Mesenchymal stem cell of the bone marrow (primary cell): Measurements from ENCODE around the genes POM121L12 and VOPP1.

DNA sequence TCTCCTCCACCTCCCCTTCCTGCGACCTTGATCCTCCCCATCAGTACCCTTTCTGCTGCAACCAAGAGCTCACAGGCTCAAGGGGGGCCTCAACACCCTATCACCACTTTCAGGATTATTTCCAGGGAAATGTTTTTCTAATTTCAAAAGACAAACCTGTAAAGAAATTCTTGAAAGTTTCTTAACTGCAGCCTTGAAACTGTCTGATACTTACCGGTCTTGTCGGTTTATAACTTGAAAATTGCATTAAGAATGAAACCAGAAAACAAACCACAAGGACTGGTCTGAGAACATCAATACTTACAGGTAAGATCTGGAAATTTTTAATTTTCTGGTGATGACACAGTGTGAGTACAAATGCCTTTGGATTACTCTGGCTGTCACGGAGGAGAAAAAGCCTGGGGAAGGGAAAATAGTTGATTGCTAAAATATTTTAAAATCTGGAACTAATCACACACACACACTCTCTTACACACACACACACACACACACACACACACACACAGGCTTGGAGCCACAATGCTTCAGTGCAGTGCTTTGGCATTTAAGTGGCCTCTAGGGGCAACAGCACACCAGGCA lies 30.0 kb upstream of the DDC start:
- CAGE, long polyA plus RNA, result no peak

DNA sequence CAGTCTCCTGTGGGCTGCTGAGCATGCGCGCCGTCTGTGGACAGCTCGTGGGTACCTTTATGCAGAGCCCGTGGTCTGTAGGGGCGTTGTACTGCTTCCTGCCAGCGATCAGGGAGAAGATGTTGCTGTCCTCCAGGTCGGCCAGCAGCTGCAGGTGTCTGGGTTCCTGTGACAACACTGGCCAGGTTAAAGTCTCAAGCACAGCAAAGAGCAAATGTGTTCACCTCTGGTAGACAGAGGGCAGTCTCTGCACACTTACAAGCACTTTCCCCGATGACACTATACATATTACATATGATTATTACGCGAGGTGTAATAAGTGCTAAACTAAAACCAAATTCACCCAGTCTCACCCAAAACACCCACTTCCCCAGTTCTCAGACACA lies 49.5 kb upstream of the DDC start:
- CAGE, long polyA plus RNA, result no peak

- CAGE, long polyA plus RNA, result no peak
These were observed 49.2 kb downstream of the GRB10 start for GRCh38 chr7:50733419-50733994.

DNA sequence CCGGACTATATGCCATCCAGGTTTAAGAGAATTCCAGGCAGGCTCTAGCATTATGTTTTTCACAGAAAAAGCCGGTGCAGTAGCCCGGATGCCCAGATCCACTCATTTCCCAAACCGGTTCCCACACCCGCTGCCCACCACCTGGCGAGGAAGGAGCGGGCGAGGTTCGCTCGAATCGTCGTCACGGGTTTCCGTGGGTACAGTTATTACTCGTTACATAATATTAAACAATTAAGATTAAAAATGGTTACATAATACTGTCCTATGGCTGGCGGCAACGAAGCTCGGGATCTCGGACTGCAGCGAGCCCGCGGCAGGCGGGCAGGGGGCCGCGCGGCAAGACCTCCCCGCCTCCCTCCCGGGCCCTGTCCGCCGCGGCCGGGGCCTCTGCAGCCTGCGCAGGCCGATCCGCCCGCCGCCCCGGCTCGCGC lies 740 bp downstream of the GRB10 start:
- CAGE, long polyA plus RNA, result no peak

DNA sequence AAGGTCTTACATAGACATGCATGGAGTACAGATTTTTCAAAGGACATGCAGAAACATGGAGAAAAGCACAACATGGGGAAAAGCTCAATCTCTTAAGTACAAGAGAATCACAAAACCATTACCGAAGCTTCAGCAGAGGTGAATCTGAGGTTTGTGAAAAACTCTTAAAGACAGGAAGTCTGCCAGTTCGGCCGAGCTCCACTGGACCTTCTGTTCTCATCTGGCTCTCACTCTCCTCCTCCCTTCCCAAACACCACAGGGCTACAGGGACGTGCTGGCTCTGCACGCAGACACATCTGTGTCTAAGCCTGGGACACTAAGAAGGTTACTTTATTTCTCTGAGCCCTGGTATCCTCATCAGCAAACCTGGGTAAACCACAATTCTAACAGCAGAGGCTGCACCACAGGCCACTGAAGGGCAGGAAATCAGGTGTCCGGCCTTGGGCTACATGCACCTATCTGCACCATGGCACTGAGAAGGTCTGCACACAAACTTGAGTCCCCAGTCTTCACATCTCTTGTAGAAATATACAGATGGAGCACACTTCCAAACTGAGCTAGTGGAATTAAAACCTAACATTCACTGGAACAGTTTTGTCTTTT lies 133.8 kb downstream of the COBL start:
- CAGE, long polyA plus RNA, result no peak

DNA sequence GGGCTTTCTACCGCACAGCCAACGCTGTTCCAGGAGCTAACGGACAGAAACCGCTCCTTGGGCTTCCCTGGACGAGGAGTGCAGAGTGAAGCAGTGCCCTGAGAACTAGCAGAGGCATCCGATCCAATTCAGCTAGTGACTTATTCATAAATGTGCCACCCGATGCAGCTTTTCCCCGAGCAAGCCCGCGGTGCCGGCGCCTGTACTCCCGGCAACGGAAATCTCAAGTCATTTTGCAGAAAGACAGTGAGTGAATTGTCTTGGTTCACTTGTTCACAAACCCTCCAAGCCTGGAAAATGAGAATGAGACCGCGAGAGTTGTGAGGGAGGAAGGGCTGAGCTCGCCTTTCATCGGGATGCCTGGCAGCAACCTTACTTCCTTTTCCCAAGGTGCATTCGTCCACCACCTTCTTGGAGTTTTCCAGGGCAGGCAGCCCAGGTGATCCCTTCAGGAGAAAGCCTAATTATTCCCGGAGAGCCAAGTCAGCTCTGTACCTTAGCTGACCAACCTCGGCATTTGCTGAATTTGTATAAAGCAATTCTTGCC lies 87.4 kb downstream of the COBL start:
- CAGE, long polyA plus RNA, result no peak

DNA sequence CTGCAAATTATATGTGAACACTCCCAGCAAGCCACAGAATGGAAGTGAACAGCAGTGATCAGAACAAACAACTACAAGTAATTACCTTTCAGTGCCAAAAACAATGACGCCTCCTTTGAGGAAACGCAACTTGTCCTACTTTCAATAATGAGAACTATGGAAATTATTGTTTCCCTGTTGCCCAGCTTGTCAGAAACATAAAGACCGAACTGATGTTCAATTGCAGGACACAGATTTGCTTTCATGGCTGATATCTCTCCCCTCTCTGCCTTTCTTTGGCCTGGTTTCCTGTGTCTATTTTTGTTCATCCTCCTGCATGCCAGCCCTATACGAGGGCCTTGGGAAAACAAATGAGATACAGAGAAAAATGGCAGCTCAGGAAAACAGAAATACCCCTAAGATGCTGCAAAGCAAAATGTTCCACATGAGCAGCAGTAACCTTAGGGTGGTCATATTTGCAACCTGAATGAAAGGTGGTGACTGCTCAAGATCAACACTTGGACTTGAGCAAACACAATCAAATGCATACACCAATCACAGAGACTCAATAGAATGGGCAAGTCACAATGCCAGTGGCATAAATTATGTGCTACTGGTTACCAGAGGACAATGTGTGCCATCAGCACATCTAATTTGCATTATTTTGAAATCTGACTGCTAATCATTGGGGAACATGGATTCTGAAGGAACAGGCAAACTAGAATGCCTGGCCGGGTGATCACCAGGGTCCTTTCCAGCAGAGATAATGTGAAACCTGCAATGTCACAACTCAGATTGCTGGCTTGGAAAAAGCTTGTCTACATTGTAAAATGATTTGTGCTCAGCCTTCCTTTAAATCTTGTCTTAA lies 26.7 kb downstream of the COBL start:
- CAGE, long polyA plus RNA, result no peak

GRCh38 chr7:53035281-53035768 lies at the start of gene POM121L12:
Gene POM121L12 (plus strand): TSS chr7:53035633.
- CAGE, long polyA plus RNA, result no peak

DNA sequence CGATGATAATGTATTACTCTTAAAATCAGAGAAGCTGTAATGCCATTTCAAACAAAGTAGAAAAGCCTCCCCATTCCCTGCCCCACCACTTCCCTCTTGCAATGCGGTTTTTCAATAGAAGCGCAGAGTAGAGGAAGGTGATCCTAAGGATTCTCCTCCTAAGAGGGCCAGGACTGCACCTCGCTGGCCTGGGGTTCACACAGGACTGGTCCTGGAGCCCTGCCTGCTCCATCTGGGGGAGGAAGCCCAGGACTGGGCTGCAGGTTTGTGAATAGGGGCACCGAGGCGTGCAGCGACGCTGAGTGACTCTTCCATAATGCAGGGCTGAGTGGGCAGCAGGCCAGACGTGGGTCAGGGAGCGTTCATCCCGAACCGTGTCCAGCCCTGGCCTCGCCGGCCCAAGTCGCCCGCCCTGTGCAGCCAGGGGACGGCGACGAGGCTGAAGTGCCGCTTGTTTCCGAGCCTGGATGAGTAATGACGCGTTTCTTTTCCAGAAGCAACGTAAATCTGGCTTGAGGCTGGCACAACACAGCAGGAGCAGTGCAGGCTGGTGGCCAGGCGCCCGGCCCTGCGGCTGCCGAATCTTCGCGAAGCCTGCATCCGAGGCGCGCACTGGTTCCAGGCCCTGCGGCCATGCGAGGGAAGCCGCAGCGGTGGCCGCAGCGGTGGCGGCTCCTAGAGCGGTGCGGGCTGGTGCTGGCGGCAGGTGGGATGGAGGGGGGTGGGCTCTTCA lies 73.9 kb upstream of the SEC61G start:
- CAGE, long polyA plus RNA, result no peak

DNA sequence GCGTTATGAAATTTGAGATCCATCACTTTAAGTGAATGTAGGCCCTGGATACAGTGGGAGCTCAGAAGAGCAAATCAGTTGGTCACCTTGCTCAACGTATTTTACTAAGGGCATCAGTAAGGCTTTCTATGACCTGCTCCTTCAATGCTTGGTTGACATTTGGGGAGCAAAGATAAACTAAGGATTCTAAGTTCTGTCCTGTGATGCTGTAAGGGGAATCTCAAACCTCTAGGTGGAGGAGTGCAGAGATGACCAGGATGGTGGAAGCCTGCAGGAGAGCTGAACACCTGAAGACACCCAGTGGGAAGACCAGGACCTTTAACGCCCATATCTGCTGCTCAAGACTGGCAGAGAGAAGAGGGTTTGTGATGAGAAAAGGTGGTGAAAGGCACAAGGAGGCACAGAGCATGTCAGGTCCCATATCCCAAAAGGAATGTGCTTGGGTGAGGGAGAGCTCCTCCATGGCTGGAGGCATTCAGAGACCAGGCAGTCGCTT lies 20.4 kb downstream of the EGFR start:
- CAGE, long polyA plus RNA, result no peak

DNA sequence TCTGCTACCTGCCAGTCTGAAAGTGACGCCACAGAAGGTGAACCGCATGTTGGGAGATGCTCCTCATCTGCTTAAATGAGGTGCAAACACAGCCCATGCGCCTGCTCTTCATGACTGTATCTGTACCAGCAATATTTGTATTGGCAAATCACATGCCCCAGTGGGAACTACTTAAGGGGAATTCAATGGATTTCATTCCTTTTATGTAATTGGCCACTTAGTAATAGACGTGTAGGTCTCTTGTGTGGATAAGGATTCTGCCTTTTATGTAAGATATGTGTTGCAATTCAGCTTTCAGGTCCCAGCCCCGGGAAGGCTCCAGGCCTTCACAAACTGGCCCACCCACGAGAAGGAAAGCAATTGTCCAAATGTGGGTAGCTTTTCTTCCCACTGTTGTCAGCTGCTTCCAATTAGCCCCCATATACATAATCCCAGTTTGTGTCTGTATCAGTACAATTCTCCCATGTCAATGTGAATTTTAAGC lies 42.2 kb downstream of the EGFR start:
- CAGE, long polyA plus RNA, result no peak

- CAGE, long polyA plus RNA, result no peak
These were observed 46.9 kb downstream of the EGFR start for GRCh38 chr7:55065449-55066325.

DNA sequence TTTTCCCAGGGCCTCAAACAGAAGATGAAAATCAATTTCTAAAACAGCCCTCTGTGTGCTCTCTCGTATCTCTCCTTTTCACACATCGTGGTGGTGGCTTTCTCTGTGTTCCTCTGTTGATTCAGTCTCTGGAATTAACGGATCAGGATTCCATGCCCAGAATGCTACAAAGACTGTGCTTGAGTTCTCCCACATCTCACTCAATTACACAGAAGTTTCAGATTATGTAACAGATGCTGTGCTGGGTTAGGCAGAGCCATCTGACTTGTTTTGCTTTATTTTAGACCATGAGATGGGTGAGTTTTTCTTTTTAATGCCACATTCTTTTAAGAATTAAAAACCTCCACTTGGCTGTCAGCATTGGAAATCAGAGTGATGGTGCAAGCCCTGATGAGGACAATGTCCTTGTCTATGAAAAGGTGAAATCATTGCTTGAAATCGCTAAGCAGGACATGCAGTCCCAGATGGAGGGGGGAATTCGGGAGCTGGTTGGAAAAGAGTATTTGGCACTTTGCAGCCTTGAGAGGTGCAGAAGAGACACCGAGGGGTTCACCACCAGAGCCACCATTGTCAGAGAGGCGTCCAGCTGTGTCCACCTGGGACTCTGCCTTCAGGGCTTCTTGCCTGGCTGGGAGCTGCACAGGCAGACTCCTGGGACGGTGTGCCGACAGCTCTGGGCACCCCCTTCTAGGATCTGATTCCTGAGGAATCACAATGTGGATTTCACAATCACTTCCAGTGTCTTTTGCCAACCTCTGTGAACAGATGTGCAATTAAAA lies 80.4 kb downstream of the EGFR start:
- CAGE, long polyA plus RNA, result no peak

DNA sequence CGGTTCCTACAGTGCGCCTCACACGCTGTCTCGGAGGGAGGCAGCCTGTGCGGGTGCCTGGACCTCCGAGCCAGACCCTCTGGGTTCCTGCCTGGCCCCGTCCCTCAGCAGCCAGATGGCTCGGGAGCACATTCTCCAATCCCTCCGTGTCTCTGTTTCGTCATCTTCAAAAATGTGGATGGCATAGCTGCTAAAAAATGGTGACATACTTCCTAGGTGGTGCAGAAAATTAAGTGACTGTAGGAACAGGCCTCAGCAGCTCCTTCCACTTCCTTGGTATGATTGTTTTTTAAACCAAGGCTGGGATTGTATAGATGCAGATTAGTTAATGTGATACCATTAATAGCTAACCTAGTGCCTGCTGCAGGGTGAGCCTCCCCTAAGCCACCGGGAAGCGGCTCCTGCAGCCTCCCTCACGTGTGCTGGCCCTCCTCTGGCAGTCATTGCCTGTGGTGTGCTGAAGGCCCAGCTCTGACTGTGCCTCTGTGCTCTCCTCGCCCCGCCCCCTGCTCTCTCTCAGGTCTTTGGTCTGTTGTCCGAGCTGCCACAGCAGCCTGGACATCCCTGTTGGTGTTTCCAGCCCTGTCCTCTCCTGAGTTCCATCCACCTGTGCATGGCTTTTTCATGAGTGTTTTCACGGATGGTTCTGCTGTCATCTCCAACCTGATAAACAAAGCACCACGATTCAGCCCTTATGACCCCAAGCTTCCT lies 126.0 kb downstream of the EGFR start:
- CAGE, long polyA plus RNA, result no peak

GRCh38 chr7:55152317-55152768 lies 133.5 kb downstream of the EGFR start:
- CAGE, long polyA plus RNA, result no peak

DNA sequence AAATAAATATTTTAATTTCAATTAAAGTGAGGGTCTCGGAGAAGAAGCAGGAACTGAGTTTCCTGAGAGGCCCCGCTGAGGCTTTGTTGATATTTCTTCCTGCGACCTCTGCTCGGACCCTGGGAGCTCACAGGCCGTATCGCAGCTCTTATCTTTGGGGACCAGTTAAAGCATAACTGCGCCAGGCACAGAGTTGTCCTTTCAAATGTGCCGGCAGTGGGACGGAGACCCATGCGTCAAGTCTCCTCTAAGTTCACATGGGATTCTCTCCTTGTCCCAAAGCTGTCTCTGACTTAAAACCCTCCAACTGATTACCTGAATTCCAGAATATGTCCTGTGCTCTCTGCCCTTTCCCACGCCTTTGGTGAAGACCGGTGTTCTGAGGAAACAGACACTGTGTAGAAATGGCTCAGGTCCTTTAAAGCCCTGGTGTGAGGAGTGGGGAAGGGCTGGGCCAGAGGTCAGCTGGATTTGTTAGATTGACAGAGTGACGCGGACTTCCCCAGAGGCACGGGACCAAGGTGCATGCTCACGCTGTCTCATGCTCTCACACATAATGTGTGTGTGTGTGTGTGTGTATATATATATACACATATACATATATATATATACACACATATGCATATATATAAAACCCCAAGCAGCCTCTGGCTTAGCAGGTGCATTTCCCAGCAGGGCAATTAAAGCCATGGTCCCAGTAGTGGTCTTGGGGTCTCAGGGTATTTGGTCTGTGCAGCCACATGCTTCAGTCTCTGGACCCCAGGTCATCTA lies 169.9 kb downstream of the EGFR start:
- CAGE, long polyA plus RNA, result no peak

DNA sequence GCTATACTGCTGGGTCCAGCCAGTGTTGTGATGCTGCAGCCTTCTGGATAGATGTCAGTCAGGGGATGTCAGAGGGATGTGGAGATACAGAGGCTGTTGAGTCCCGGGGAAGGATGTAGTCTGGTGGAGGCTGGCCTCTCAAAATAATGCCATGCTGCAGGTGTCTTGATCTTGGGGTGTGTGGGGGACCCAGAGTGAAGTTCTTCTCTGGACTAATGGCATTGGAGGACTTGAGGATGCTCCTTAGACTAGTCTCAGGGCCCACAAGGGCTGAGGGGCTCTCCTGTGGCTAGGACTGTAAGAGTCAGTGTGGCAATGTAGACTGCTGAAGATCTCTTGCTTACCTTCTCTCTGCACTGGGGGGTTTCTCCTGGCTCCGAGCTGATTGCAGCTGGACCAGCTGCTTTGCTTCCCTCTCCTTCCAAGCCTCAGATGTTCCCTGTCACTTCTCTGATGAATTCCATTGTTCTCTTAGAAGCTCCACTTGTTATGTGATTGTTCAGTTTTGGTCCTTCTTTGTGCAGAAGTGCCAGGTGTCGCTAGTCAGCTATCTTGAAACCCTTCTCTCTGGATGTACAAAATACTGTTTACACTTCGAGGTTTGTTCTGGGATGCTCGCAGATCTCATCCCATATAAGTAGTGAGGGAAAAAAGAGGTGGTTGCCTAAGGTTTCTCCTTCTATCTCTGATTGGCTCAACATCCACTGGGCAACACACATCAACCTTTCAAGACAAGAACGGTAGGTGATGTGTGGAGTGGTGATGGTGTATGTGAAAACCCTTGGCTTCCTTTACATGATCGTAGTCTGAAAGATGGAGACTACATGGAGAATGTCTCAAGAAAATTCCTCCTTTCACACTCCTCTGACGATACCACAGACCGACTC lies 99.8 kb downstream of the LANCL2 start:
- CAGE, long polyA plus RNA, result no peak

DNA sequence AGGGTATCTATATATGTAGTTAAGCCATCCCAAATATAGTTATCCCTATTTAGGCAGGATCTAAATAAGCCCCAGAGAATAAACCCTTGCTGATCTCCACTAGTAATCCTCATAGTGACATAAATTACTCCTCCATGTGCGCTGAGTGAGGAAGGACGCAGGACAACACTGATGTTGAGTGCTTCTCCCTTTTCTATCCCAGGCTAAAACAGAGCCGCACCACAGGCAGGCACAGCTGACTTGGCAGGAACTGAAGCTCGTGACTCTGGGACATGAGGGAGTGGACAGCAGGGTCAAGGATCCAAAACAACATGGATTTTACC lies 46.0 kb downstream of the VOPP1 start:
- CAGE, long polyA plus RNA, result no peak

DNA sequence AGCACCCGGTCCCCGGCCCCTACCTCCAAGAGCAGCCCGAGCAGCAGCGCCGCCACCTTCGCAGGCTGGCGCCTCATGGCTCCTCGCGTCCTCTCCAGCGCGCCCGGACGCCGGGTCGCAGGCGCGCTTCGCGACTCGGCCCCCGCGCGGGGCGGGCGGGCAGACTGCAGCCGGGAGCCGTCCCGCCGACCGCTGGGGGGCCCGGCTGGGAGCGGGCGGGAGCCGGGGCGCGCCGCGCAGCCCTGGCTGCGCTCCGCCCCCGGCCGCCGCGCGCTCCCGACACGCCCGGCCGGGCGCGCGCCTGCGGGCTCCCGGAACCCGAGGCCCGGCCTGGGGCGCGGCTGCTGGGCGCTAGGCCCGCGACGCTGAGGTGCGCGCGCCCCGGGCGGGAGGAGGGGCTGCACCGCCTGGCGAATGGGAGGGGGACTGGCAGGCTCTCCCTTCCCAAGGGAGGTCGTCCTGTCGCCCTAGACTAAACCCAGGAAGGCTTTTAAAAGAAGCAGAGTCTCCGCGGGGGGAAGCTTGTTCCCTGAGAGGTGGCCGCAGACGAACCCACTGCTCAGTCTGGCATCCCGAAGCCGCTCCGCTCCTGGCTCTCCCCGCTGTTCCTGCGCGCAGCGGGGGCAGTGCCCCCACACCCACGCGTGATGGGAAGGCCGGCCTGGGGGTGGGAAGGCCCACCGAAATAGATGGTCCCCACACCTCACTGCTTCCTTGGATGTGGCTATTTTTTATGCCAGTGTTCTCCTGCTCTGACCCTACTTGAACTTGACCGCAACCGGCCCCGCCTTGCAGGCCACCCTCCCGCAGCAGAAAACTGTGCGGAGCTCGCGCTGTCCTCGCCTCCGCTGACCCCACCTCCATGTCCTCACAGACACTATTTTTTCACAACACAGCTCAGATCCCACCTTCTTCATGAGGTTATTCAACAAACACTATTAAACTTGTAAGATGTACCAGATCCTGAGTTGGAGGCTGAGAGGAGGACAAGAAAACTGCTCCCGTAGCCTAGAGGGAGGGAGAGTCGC lies at the start of gene VOPP1:
VOPP1 (minus strand) TSS at position 255 of the 1,028 bp plus-strand sequence.
- CAGE, long polyA plus RNA, result no peak

GRCh38 chr7:55973918-55974307 lies 9.5 kb downstream of the NIPSNAP2 start:
- CAGE, long polyA plus RNA, result no peak